Mesenteric fat pad (tissue), 1 donor: Measurements from ENCODE around the gene ZNF207.

DNA sequence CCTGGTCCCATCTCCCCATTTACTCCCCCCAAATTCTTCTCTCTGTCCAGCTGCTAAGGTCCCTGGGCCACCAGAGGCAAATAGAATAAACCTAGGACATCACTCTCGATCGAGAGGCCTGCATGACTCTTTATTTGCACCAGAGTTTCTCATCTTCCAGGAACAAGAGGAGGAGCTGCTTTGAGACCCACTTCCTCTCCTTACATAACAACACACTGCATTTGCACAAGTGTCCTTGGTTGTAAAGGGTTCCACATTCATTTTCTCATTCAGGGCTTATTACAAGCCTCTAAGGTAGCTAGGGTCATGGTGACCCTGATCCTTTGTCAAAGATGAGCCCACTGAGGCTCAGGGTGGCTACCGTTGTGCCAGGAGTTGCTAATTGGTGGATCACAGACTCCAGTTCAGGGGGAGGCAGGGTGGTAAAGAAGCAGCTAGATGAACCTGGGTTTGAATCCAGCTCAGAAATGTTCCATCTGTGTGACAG is 38.1 kb upstream of the RHOT1 start:
- PRO-cap = no peak

GRCh38 chr17:32349908-32350286 is at the start of gene ZNF207:
ZNF207 (plus strand) TSS chr17:32350157.
- PRO-cap = bidirectional peak, plus-strand start at chr17:32350175, minus-strand start at chr17:32350014

- PRO-cap = no peak
These were observed 40.8 kb upstream of the PSMD11 start for GRCh38 chr17:32403537-32403795.

DNA sequence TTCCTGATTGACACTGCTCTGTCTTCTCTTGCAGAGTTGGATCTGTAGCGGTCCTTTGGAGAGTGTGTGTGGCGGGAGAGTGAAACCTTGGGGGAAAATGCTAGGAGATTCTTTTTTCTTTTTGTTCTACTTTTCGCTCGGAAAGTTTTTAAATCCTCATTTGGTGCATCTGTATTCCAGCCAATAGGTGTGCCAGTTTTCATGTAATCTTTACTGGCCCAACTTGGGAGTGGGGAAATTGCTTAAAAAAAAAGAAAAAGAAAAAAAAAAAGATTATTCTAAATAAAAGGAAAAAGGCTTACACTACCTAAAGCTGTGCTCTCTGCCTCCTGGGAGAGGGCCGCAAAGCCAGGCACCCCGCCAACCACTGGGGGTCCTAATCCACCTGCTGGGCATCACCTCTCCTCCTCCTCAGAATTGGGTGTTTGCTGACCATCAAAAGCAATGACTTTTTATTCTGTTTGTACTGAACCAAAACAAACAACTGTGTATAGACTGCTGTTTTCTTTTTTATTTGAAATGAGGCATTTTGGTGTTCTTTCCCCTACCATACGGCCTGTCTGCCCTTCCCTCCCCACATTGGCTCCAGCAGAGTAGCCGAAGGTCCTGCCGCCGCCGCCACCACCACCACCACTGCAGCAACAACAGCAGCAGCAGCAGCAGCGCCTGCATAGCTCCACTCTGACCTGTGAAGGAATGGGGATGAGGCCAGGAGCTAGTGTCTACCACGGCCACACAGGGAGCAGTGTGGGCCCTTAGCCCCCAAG is 5.9 kb upstream of the CDK5R1 start:
- PRO-cap = no peak

DNA sequence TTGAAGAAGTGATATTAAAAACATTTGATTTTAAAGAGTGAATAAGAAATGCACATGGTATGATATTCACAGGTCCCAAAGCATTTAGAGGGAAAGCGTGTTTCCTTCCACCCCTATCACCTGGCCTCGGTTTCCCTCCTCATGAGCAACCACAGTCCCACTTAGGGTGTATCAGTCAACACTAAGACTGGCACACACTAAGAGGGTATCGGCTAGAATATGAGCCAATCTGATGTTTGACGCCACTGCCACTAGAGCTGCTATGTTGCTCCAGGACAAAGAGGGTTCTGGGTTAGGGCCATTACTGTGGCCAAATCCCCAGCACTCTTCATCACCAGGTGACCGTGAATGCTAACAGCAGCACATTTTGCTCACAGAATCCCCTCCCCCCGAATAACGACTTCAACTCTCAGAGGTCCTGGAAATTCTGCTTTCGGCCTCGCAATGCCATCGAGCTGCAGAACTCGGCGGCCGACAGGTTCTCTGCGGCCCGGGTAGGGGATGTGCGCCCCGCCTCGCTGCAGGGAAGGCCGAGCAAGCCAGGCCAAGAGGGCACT is 31.7 kb downstream of the CDK5R1 start:
- PRO-cap = no peak

GRCh38 chr17:32559285-32559842 is 72.6 kb downstream of the CDK5R1 start:
- PRO-cap = no peak

GRCh38 chr17:32596497-32597433 is 110.0 kb downstream of the CDK5R1 start:
- PRO-cap = no peak

- PRO-cap = no peak
These were observed 134.7 kb downstream of the CDK5R1 start for GRCh38 chr17:32621135-32622340.

GRCh38 chr17:32854734-32855444 is 22.0 kb downstream of the MYO1D start:
- PRO-cap = no peak

- PRO-cap = no peak
These were observed 20.4 kb downstream of the MYO1D start for GRCh38 chr17:32856290-32857123.

DNA sequence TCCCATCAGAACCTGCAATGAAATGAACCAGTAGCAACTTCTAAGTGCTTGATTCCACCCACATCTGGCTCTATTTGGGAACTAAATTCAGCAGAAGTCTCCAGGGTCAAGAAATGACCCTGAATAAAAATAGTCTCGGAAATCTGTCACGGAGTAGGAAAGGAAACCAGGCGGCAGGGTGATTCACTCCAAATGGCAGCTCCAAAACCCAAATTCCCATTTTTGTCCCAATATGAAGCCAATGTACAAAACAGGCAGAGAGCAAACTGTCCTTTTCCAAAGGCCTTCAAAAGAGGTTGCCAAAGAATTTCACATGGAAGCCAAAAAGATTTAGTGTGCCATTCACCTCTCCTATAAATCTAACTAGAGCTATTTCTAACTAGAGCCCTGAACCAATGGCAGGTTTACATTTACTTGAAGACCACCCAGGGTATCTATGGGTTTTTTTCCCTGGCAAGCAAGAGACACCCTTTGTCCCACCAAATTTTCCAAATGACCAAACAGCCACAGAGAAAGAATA is 6.9 kb downstream of the MYO1D start:
- PRO-cap = no peak

DNA sequence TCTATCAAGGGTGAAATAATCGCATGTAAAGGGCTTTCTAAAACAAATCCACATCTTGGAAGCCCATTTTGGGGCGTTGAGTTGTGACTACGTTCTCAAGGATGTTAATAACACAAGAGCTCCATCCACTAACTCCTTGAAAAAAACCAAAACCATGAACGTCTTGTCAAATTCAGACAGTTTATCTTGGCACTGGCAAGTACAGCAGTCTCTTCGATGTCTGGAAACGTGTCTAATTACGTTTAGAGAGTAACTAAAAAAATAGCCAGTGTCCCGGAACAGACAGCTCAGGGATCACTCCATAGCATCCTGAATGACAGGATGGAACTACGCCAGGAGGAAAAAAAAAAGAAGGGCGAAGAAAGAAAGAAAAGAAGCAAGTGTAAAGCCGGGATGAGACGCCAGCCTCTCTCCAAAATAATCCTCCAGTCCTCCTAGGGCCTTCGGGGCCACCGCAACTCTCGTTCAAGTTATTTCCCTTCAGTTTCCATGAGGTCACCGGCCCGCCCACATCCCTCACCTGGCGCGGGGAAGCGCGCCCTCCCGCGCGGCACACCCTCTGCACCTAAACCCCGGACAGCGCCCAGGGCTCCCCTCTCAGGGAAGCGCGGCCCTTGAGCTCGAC is 877 bp downstream of the MYO1D start:
- PRO-cap = no peak

GRCh38 chr17:32928936-32929727 is 1.2 kb downstream of the TMEM98 start:
- PRO-cap = no peak

DNA sequence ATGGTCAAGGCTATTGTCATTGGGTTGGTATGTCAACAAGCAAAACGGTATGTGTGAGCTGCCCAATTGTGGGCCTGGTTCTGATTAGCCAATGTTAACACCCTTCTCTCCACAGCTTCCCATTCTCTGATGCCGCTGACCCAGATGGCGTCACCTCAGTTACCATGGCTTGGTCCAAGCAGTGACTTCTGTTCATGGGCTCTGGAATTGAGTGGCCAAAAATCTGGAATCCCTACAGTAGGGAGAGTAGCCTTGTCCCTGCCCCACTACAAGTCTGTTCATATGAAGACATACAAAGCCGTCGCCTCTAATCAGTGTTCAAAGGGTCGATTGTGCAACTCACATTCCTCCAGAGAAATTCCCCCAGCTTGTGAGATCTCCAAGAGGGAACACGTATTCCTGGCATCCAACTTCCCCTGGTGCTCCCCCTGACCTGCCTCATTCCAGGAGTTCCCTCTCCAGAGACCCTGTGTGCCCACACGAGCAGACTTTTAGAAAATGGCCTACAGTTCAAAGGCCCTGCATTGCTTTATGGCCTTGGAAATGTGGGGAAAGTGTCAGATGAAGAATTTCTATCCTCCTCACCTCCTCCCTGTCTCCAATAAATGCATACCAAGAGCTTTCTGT is 15.9 kb downstream of the TMEM98 start:
- PRO-cap = no peak

DNA sequence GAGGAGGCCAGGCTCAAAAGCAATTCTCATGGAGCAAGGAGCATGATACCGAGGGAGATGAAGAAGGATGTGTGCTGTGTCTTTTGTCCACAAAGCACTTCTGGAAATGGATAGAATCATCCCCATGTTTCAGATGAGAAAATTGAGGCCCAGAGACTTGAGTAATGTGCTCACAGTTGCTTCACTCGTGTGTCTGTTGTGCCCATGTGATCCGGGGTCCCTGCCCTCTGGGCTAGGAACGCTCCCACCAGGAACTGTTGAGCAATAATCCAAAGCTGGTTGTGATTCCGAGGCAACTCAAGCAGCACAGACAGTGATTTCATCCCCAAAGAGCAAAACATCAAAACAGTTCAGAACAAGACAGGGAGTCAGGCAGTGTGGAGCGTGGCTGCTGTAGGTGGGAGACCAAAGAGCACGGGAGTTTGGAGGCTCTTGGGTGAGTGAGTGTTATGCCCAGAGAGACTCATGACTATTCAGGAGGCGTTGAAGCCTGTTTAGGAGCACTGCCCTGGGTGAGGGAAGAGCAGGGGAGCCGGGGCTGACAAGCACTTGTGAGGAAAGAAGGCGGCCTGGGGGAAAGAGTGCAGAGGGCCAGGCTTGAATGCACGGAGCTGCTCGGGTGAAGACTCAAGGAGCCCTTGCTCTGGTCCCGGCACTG is 205.0 kb upstream of the ASIC2 start:
- PRO-cap = no peak

- PRO-cap = no peak
These were observed 214.9 kb upstream of the CCL2 start for GRCh38 chr17:34040080-34040646.

GRCh38 chr17:34252032-34253393 is 2.6 kb upstream of the CCL2 start:
- PRO-cap = no peak

DNA sequence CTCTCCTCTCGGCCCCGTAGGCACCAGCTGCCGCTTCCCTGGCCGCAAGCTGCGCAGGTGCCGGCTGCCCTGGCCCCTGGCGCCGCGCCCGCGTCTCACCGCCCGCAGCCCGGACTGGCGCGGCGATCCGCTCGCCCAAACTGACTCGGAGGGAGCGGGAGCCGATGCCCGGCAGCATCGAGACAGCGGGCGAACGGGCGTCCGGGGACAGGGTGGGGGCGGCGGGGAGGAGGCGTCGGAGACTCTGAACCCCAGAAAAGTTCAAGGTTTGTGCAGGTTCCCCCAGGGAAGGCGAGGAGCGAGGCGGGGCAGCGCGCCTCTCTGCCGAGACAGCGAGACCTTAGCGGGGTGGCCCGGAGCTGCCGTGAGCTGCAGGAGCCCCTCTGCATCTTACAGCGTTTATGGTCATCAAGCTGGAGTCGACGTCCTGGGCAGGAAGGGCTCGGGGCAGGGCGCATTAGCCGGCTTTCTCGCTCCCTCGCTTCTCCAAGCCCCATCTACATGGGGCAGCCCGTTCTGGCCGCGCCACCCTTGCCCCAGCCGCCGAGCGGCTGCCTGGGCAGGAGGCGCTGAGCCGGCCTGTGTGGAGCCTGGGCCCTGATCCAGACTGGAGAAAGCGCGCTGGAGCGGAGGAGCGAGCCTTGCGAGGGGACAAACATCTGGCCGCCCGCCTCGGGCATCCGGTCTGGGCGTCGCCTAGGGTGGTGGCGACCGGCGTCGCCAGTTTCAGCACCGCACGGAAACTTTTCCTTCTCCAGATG is 548 bp downstream of the TMEM132E start:
- PRO-cap = no peak

- PRO-cap = no peak
These were observed 7.6 kb downstream of the RFFL start for GRCh38 chr17:35055755-35056491.

GRCh38 chr17:35087528-35088363 is 24.2 kb upstream of the RFFL start:
- PRO-cap = no peak